ENCODE measurements around a stretch of chr1.

DNA sequence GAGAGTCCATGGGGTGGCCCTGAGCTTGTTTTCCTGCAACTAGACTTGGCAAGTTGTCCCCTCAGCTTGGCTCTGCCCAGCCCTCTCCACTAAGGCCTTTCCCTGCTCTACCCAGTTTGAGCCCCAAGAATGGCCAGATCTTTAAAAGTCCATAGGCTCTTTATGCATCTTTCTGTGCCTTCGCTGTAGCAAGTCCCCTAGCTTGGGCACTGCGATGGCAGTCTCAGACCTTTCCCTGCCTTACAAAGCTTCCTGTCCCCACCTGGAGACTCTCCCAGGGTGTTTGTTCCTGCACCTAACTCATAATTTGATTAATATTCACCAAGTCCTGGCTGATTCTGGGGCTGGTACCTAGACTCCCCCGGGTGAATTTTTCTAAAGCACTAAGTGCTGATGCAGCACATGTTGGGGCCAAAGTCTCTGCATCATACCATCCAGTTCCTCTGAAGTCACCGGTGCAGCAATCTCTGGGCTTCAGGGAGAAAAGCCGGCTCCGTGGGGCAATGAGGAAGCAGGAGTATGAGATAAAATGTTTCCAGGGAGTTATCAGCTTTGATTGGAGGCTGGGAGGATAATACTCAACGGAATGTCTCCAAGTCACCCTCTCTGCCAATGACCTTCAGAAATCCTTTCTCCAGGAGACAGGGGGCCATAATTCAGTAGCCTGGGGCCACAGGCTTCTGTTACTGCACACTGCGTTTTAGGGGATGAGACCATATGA is 1.3 kb downstream of the FCAMR start:
- RRBS = 24% methylated on average over 2 of the region's 8 CpGs

- RRBS = no CpG with 5 or more reads among the region's 10 CpGs
Measured at GRCh38 chr1:207009297-207009960, 23.1 kb downstream of the C1orf116 start.

DNA sequence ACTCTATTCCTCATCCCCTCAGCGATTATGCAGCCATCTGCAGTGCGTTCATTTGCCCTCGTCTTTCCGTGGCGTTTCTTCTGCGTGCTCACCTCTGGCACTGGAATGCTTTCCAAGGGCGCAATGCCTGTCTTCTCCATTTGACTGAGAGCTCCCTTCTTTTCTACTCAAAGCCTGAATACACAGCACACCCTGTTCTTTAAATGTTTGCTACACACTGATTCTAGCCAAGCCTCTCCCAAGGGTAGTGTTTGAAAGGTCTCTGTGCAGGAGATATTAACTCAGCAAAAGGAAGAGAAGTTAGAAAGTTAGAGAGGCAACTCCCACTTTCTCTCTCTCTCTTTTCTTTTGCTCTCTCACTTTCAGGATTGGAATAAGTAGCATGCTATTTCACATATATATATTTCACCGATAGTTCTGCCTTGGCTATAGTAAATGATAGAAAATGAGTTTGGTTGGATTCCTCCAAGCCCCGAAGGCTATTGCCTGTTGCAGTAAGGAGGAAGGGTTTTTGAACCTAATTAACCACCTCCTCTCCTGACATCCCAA is 22.5 kb downstream of the C1orf116 start:
- RRBS = no CpG with 5 or more reads among the region's 9 CpGs

DNA sequence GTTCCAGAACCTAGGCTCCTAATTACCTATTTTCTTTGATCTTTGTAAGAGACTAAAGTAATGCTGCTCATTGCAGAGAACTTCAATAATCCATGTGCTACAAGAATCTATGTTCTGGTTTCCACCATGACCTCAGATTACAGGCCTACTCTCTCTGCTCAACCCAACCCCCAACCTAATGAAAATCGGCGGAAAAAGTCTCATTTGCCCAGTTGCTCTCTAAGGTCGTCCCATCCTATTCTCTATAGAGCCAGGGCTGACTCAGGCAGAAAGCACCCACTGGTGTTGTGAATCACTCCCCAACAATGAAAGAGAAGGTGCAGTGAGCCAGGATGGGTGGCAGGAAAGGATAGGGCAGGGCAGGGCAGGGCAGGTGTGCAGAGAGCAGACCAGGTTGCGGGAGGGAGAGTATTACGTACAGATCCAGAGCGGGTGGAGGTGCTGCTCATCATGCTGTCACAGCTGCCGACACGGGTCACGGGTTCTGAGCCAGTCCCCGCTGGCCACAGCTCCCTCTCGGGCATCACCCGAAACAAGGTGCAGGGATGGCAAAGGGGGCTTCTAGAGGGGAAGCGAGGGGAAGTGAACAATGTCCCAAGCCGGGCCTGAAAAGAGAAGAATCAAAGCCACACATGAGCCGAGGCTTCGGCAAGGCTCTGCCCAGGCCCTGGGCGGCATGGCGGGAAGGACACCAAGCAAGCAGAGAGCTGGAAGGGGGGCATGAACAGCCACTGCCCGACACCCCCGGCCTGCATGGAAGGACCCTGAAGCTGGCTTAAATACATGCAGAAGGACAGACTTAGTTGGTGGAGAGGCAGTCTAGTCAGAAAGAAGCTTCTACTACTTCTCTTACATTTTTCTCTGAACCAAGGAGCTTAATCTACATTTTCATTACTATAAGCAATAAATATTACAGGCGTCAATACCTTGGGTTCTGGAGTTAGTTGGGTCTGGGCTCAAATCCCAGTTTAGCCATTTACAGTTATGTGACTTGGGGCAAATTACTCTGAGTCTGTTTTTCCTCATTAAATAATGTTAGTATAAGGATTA is 5.2 kb downstream of the C1orf116 start:
- RRBS = no CpG with 5 or more reads among the region's 21 CpGs

GRCh38 chr1:207042841-207043664 is 8.0 kb downstream of the YOD1 start:
- RRBS = no CpG with 5 or more reads among the region's 5 CpGs

- RRBS = no CpG with 5 or more reads among the region's 6 CpGs
Measured at GRCh38 chr1:207103824-207104130, 256 bp upstream of the C4BPA start.

GRCh38 chr1:207305018-207305507 is 16.4 kb upstream of the CD55 start:
- RRBS = no CpG with 5 or more reads among the region's 4 CpGs

DNA sequence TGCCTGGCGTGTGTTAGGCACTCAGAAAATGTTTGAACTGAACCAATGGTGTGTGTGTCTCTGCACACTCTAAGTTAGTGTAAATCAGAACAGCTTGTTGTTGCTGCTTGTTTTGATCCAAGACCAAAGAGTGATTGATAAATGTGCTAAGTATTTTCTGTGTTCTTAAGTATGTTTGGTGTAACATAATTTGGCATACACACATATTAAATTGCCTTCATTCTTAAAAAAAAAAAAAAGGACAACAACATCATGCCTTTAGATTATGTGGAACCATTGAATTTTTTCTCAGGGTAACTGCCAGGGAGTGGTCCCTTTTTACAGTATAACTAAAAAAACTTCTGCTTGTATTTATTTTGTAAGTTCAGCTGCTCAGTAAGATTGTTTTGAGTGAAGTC is 8.6 kb downstream of the CD55 start:
- RRBS = no CpG with 5 or more reads among the region's 1 CpG

- RRBS = no CpG with 5 or more reads among the region's 4 CpGs
Measured at GRCh38 chr1:207809073-207809506, 57.2 kb downstream of the CD46 start.

GRCh38 chr1:207869758-207870201 is 41.1 kb downstream of the CD34 start:
- RRBS = no CpG with 5 or more reads among the region's 6 CpGs

- RRBS = no CpG with 5 or more reads among the region's 3 CpGs
Measured at GRCh38 chr1:207892571-207892990, 18.3 kb downstream of the CD34 start.

DNA sequence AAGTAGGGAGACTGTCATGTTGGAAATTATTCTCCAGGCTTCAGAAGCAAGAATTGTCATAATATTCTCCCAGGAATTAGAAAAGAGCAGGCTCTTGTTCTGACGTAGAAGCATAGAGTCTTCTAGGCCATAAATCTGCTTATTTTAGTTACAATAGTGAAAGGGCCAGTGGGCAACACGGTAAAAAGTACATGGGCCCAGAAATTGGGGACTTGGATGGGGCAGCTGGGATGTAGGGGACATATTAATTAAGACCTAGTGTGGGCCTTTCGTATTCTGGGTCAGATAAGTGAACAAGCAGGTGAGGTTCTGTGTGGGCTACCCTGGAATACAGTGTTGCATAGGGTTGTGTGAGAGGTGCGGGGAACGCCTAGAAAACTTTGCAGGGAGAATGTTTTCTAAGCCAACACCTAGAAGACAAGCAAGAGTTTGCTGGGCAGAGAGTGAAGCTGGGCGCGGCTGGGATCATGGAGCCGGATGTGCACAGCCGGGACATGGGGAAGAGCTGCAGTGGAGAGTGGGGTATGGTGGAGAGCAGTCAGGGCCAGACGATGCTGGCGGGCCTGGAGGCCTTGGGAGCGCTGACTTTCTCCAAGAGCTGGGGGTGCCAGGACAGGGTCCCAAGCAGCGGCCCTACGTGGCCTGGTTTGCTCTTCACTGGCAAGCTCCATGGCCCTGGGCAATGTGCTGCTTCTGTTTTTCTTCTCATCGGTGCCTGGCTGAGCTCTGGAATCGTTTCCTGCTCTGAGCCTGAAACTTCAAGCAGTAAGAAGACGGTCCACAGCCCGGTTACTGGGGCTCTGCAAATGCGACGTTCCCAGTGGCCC is 51.7 kb upstream of the CD34 start:
- RRBS = 5% methylated on average over 3 of the region's 20 CpGs

- RRBS = no CpG with 5 or more reads among the region's 17 CpGs
Measured at GRCh38 chr1:207964278-207964934, 53.5 kb upstream of the CD34 start.

GRCh38 chr1:208051890-208052595 is 141.1 kb upstream of the CD34 start:
- RRBS = no CpG with 5 or more reads among the region's 10 CpGs

DNA sequence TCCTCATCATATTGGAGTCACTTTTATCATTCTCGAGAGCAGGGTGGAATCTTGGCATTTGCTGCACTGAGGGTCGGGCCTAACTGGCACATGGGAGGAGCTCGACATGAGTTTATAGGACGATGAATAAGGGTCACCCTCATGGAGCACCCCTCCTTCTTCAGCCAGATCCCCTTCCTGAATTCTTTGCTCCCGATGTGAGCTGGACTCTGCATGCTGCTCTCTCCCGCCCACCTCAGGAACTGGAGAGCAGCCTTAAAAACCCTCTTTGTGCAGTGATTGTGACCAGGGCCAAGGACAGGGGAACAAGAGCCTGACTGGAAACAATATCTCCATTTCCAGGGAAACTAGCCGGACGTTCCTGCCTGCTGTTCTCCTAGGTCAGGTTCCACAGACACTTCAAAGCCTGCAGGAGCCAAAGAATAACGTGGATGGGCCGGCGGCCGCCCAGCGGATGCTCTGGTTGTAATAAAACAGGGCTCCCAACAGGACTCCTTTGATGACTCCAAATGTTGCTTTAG is 162.4 kb downstream of the PLXNA2 start:
- RRBS = 72% methylated on average over 2 of the region's 13 CpGs

GRCh38 chr1:208177479-208178184 is 66.6 kb downstream of the PLXNA2 start:
- RRBS = no CpG with 5 or more reads among the region's 6 CpGs

- RRBS = no CpG with 5 or more reads among the region's 2 CpGs
Measured at GRCh38 chr1:208181090-208181456, 63.1 kb downstream of the PLXNA2 start.

DNA sequence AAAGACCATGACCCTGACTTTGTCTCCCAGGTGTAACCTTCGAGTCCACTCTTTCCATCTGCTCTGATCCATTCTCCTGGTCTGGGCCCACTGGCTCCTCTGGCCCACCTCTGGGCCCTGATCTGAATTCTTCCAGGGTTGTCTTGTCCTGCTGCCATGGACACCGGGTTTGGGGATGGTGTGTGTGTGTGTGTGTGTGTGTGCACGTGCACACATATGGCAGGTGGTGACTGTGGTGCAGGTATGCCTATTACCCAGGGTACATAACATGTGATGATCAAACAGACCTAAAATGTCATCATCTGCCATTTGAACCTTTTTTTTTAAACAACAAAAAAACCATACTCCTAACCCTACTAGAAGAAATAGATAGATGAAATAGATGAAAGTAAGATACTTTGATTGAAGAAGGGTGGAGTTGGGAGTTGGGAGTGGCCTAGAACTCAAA is 52.0 kb downstream of the PLXNA2 start:
- RRBS = no CpG with 5 or more reads among the region's 3 CpGs

GRCh38 chr1:208198129-208198747 is 45.9 kb downstream of the PLXNA2 start:
- RRBS = no CpG with 5 or more reads among the region's 11 CpGs